Mucosa of descending colon (tissue), 1 donor: ENCODE measurements around the genes TMEM263 and ASCL4.

GRCh38 chr12:105231230-105232132, 4.5 kb downstream of the APPL2 start:
- PRO-cap, result bidirectional peak, plus-strand start at chr12:105231702, minus-strand start at chr12:105231543

DNA sequence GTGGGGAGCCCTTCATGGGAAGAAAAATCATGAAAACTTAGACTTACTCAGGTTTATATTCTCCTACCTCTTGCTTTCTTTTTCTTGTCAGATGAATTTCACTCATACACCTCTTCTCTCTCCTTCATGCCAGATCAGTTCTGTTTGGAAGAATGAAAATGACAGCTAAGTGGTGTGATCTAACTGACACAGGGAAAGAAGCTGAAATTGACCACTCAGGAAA, 3.7 kb upstream of the C12orf75 start:
- PRO-cap, result no peak

- PRO-cap, result no peak
Observed at GRCh38 chr12:105445477-105445959, 115.0 kb downstream of the C12orf75 start.

- PRO-cap, result no peak
Observed at GRCh38 chr12:106178845-106179671, 40.3 kb upstream of the NUAK1 start.

DNA sequence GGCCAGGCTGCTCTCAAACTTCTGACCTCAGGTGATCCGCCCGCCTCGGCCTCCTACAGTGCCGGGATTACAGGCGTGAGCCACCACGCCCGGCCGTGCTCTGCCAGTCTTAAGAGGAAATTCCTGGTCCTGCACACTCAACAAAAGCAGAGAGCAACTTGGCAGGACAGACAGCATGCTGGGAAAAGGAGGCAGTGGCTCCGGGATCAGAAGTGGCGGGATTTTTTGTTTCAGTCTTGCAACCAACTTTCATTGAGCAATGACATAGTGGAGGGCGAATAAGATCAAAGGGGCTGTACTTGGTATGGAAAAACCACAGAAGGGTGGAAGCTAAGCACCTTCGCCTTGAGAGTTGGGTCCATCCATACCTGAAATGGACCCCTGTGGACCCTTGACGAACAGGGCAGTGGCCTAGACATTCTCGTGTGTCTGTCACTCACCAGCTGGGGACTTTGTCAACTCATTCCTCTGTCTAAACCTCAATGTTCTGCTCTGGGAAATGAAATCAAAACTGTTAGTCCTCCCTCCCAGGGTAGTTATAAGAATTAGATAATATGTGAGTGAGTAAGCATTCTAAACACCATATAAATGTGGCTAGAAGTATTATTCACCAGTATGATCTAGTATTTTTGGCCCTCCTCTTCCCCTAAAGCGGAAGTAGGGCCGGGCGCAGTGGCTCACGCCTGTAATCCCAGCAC, 1.9 kb downstream of the CKAP4 start:
- PRO-cap, result bidirectional peak, plus-strand start at position 309 of the sequence, minus-strand start at position 116 of the sequence; unidirectional peak, minus-strand start at position 457 of the sequence; unidirectional peak, minus-strand start at position 507 of the sequence; unidirectional peak, minus-strand start at position 540 of the sequence; bidirectional peak, plus-strand start at position 613 of the sequence, minus-strand start at position 540 of the sequence

DNA sequence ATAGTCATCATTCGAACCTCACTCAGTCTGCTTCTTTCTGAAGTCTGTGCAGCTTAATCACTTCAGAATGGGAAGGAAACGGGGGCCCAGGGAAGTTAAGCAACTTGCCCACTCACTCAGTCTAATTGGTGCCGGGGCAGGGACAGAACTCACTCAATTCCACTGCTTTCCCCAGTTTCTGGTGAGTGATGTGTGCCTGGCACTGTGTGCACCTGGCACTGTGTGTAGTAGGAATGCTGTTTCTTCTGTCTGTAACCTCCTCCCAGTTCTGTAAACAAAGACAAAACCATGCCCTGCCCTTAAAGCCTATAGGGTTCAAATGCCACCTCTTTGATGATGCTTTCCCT, 1.3 kb upstream of the CKAP4 start:
- PRO-cap, result bidirectional peak, plus-strand start at position 65 of the sequence, minus-strand start outside the sequence; unidirectional peak, minus-strand start at position 220 of the sequence

GRCh38 chr12:106254595-106254996, 6.8 kb upstream of the CKAP4 start:
- PRO-cap, result no peak

- PRO-cap, result no peak
Observed at GRCh38 chr12:106308288-106309265, 6.0 kb downstream of the TCP11L2 start.

- PRO-cap, result no peak
Observed at GRCh38 chr12:106369439-106370198, 12.1 kb downstream of the POLR3B start.

DNA sequence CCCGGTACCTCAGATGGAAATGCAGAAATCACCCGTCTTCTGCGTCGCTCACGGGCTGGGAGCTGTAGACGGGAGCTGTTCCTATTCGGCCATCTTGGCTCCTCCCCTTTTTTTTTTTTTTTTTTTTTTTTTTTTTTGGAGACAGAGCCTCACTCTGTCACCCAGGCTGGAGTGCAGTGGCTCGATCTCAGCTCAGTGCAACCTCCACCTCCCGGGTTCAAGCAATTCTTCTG, 105.1 kb upstream of the RFX4 start:
- PRO-cap, result no peak

DNA sequence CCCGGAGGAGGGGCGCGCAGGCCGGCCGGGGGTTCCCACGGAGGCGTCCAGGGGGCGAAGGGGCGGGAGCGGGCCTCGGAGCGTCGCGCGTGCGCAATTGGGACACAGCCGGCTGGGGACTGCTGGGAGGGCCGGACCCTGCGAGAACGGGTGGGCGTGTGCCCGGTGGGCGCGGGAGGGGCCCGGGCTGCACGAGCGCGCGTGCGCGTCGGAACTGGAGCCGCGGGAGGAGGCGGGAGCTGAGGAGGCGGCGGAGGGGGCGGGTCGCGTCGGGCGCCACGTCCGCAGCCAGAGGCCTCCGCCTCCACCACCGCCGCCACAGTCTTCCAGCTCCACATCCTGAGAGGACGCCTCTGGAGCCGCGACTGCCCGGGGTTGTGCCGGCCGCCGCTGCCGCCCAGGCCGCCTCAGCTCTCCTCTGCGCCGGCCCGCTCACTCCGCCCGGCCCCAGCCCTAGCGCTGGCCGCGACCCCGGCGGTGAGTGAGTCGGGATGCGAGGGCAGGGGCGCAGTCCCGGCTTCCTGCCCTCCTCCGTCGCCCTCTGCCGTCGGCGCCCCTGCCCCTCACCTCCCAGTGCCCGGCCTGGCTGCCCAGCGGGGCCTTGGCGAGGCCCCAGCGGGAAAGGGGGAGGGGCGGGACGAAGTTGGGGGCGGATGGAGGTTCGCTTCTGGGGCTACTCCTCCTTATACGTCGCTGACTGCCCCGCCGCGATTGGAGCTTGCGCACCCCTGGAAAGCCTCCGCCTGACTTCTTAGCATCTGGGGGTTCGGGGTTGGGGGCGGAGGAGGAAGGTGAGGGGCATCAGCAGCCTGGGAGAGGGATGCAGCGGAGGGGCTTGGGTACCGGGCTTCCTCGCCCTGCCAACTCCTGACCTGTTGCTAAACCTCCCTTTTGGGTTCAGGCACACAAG, at the start of gene TMEM263:
TMEM263 (plus strand) TSS at position 319 of the 910 bp plus-strand sequence.
- PRO-cap, result bidirectional peak, plus-strand start at position 291 of the sequence, minus-strand start outside the sequence; bidirectional peak, plus-strand start at position 693 of the sequence, minus-strand start at position 543 of the sequence

GRCh38 chr12:106999519-106999919, 12.6 kb upstream of the MTERF2 start:
- PRO-cap, result no peak

DNA sequence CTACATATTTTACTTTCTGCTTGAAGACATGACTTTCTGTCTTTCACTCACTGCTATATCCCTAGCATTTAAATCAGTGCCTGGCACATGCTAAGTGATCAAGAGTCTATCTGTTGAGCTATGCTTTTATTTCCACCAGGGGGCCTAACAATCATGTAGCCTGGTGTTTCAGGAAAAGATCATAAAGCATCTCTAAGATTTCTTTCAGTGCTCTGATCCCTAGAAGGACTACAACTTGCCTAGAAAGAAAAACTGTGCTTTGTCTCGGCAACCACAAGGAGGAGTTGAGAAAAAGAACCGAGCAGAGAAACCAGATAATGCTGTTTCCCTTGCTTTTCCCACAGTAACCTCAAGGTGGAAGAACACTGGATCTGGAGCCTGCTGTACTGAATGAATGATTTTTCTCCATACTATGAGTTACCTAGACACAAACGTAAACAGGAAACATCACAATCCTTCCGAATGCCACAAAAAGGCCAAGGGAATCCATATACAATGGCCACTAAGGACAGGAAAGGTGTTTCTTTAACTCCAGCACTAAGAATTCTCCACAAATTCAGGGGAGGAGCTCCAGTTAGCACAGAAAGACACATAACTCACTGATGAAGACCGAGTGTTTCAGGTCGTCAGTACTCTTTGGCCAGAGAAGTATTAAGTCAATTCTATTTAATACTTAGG, 1.2 kb downstream of the CRY1 start:
- PRO-cap, result unidirectional peak, plus-strand start at position 343 of the sequence; unidirectional peak, plus-strand start at position 362 of the sequence

DNA sequence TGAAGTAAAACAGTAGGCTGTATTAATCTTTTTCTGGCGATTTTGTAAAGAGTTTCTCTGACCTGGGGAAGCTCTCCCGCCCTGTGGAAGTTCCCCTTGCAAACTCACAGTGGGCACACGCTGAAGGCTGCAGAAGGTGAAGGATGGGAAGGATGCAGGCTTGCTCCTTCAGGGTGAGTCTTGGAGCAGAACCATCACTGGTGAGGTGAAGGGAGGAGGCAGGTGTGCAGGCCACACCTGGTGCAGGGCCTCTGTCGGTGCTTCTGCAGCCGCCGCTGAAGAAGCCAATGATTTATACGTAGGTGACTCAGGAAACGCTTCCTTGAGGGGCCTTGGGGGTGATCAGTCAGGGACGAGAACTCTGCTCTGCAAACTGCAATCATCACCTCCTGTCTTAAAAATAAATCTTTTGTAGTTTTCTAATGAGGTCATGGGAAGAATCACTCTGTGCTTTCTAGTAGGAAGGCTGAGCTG, 74.6 kb downstream of the ABTB3 start:
- PRO-cap, result no peak

DNA sequence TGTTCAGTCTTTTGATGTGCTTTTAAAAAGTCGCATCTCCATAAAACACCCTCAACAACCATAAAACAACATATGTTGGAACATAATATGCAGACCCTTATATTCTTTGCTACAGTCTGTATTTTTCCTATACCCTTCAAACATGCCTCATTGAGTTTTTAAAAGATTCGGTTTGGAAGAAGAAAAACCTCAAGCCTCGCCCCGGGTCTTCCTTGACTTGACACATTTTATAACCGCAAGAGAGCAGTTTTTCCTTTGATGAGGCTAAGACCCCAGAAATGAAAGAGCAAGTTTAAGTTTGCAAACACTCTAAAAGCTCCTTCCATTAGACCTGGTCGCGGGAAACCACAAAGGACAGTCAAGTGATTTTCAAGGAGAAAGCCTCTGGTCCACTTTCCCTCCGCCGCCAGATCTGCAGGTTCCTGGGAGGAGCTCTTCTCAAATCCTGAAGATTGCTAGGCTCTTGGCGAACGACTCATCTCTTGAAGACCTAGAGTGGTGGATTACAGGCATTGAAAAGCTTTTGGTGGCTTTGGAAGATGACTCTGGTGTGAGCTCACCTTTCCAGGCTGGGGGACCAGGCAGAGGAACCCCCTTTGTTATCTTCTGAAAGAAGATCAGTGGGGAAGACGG, at the start of gene ASCL4:
ASCL4 (plus strand) TSS at position 391 of the 633 bp plus-strand sequence.
- PRO-cap, result no peak

DNA sequence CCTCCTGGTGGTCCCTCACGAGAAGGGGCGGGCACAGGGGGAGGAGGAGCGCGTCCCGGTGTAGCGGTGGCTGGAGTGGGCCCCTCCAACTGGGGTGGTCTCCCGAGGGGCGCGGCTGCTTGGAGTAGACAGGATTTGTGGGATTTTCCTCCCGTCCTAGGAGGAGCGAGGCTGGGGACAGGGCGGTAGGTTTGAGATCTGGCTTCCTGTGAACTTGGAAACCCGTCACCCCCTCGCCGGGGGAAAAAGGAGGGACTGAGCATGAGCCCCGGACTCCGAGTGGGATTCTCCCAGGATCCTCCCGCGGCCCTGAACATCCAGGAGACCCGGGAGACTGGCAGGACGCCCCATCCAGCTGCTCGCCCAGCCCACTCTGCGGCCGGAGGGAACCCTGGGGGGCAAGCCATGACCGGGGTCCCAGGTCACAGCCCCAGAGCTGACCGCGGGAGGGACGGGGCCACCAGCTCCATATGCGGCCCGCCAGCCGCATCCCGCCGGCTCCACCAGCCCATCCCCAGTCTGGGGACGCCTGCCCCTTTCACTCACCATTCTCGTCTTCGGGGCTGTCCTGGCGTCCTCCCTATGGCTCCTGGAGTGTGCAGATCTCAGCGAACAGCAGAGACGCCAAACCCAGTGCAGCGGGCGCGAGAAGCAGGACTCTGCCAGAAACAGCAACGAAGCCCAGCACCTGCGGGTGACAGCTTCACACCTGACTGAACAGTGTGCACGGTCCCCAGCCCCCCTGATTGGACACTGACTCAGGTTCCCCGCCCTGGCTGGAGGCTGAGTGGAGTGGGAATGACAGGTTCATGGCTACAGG, 71.1 kb downstream of the ASCL4 start:
- PRO-cap, result no peak

- PRO-cap, result bidirectional peak, plus-strand start at chr12:108561461, minus-strand start at chr12:108561168
Observed at GRCh38 chr12:108561360-108561709, 362 bp upstream of the SART3 start.

GRCh38 chr12:108641019-108641937, 7.6 kb upstream of the SELPLG start:
- PRO-cap, result no peak

DNA sequence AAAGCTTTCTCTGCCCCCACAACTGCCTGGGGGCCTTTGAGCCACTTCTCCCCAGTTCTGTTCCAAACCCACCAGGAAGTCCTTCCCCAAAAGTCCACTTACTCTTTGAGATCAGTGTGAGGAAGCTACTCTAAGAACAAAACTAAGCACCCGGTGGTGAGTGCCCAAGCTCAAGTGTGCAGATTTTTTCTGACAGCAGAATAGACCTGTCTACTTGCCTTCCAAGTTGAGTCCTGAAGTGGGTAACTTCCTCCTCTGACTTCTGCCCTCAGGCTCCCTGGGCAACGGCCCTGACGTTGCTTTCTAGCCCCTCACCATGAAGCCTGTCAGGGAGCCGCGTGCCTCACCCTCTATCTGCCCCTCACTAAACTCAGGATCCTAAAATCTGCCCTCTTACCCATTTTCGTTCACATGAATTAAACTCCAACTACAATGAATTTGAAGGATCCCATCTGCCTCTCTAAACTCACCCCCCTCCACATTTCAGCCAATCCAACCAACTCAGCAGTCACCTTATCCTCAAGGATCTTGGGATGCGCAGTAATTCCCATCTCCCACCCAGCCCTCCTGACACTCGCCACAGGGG, 8.3 kb upstream of the SELPLG start:
- PRO-cap, result no peak

DNA sequence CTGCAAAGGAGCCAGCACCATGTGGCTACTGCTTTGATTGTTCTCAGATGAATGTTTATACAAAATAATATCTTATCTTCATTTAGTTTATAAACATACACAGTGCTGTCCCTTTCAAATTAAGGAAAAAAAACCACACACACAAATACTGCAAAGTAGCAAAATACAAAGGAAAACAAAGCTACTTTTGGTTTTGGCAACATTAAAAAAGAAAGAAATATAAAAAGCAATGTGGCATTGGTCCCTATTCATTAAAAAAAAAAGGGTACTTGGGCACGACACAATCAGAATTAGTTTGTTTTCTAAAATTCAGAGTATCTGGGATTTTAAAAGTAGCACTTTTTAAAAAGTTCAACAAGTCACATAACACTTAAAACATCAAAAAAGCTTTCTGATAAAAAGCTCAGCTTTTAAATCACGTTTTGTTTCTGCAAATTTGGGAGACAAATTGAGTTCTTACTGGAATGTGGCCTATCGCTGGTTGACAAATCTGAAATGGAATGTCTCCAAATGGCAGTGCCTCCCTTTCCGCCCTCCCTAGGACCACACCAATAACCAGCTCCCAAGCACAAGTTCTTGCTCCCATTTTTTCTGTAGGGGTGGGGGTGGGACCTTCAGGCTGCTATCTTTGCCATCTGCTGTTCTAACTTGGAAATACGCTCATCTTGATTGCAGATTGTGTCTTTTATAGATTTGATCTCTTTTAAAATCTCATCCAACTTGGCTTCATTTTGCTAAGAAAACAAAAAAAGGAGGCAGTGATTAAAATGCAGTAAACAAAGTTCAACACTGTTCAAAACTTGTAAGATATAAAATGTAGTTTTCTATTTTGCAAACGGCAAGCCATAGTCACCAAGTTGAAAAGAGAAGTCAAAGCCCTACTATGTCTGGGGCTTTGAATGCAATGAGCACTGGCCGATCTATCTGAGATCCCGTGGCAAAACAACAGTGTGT, 13.4 kb upstream of the SELPLG start:
- PRO-cap, result no peak